Camera-type eye (tissue), 1 donor: ENCODE results near the genes SUGT1, PRR20A and ENSG00000237378.

DNA sequence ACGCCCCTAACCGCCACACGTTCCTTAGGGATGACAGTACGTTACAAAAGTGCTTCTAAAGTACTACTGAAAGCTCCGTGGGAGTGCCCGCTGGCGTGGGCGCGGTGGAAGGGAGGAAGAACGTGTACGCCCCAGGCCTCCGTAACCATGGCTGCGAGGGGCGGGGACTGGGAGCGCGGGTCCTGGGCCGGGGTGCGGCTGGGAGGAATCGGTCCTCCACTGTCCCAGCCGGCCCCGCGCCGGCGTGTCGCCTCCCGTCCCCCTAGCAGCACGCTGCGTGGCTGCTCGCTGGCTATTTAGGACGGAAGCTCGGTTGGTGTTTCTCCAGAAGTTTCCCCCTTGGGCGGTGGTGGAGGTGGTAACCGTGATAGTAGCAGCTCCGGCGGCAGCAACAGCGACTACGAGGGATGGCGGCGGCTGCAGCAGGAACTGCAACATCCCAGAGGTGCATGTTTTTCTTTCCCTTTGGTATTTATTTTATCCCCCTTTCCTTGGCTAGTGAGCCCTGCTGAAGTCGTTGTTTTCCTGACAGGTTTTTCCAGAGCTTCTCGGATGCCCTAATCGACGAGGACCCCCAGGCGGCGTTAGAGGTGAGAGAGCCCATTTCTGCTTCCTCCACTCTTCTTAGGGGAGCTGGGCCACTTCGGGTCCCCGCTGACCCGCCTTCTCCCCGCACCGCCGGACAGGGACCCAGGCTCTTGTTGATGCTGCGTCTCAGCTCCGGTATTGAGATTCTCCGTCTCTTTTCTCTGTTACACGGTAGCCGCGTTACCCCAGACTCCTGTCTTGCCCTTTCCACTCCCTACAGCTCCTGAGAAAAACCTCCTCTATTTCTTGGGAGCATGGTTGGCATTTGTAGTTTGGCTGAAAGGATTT lies at the start of gene SUGT1:
Gene SUGT1 (plus strand): TSS at position 323 of the 876 bp plus-strand sequence.
- RAMPAGE, long total RNA, result no peak

DNA sequence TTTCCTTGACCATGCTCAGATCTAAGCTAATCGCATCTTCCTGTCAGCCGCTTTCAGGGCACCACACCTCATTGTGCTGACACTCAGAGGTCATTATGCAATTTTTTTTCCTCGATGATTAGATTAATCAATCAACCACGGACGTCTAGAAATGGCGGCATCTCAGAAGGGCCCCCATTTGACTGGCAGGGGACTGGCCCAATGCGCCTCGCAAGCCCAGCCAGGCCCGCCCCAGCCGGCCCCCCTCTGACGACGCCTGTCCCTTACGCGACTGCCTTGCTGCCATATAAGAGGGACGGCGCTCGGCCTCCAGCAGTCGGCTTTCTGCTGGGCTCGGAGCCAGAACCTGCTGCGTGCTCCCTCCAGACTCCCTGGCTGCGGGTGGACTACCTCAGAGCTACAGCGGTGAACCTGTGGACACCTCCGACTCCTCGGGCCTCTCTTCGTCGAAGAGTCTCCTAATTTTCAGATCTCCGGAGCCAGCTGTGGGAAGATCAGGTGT lies at the start of gene PRR20A:
Gene PRR20A (plus strand): TSS at position 285 of the 502 bp plus-strand sequence.
- RAMPAGE, long total RNA, result no peak

DNA sequence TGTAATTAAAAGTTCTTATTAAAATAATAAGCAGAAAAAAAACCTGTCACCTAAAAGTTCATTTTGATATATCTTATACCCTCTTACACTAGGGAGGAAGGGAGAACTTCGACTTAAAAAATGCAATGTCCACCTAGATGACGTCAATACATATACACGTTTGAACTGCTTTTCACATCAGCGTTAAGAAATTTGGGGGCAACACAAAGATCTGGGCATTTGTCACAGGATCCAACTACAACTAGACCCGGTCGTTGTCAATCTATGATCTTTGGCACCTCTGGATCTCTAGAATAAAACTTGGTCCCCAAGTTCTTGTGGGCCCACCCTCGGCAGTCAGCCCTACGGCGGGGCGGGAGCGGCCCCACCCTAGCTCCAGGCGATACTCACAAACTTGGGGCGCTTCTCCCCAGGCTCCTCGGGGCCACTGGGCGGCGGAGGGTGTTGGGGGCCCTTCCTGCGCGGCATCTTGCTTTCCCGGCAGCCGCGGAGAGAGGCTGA lies 481 bp downstream of the DIAPH3 start:
- RAMPAGE, long total RNA, result no peak

GRCh38 chr13:61766101-61766630 lies 350.5 kb upstream of the PCDH20 start:
- RAMPAGE, long total RNA, result no peak

GRCh38 chr13:63278946-63279145 lies 467.7 kb upstream of the ENSG00000237378 start:
- RAMPAGE, long total RNA, result no peak

DNA sequence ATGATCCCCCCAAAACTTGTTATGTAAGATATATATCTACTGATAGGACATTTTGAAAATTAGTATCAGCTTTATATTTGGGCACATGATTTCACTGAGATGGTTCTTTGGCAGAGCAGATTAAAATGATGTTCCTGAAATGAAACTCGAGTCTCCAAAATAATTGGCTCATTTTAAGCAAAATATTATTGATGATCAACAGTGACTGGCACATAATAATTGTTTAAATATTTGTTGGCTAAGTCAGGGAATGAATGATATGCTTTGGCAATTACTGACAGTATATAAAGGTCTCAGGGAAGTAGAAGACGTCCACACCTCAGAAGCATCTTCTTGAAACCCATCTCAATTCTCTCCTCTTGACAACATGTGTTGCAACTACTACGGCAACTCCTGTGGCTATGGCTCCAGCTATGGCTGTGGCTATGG lies at the start of gene ENSG00000237378:
Gene ENSG00000237378 (plus strand): TSS at position 308 of the 429 bp plus-strand sequence.
- RAMPAGE, long total RNA, result no peak

- RAMPAGE, long total RNA, result no peak
Measured at GRCh38 chr13:64077933-64078429, 245.1 kb upstream of the ENSG00000285566 start.

DNA sequence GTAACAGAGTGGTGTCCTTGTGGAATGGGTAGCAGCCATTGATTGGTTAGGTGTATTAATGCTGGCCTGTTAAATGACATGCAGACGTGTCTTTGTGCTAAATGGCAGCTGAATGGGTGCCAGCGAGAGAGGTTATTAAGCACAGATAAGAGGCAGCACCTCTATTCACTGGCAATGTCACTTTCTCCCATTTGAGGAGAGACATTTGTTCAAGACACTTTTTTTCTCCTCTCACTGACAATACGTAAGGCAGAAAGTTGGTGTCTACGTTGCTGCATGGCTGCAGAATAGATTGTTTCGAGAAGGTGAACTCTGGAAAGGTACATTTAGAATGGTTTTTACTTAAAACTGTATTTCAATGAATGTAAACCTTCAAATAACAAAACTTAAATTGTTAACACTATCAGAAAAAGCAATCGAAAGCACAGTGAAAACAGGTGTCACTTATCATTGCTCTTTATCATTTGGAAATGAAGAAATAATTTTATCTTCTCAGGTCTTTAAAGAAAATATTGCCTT lies 1289.2 kb downstream of the PCDH9 start:
- RAMPAGE, long total RNA, result no peak

GRCh38 chr13:66665908-66666474 lies 564.1 kb downstream of the PCDH9 start:
- RAMPAGE, long total RNA, result no peak

DNA sequence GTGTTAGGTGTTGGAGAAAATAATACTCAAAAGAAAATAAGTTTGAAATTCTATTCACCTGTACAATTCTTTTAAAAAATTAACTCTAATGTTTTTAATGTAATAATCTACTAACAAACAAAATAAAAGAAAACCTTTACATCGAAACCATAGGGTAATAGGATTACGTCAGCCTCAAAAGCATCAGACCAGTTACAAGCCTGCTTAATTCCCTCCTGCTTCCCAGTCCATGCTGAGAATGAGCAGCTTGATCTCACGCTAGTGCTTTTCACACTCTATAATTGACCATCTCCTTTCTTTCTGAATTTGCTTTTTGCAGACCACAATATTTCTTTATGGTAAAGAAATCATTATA lies 160.8 kb downstream of the PCDH9 start:
- RAMPAGE, long total RNA, result no peak

DNA sequence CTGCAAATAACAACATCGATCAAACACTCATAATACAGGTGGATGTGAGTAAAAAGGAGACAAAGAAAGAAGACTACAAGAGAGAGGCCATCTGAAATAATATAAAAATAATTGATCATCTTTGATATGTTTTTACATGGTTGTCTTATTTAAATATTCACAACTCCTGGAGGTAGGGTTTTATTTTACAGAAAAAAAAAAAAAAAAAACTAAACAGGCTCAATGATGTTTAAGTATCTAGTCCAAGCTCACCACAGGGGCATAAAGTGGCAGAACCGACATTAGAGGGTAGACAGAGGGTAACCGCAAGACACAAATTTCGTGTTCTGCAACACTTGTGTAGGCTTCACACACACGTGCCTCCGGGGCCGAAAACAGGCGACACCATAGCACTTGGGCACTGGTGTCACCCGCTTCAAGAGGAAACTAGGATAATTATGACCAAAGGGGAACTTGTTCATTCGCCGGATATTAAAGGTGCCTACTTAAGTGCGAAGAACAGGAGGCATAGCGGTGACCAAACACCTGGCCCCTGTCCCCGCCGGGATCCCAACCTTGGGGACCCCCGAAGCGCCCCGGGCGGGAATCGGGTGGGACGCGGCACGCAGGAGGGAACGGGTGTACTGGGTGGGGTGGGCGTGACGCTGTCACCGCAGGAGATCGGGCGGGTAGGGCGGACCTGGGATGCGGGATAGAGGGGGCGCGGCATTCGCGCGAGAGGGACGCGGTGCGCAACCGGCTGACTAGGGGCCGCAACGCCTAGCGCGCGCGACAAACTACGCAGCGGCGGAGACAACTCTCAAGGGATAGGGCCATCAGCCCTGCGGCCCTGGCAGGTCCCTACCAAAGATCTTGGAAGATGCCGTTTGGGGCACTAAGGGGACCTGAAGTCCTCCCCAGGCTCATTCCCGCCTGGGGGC lies 615 bp downstream of the MZT1 start:
- RAMPAGE, long total RNA, result no peak

- RAMPAGE, long total RNA, result no peak
Measured at GRCh38 chr13:72800430-72801053, 18.6 kb downstream of the PIBF1 start.

DNA sequence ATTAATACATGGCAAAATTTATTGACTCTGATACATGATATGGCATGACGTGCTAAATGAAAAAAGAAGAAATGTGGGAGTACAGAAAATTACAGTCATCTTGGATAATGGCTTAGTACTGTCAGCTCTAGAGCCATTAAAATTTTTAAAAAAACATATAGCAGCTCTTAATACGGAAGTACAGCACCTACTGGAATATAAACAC lies 4.5 kb downstream of the KLF5 start:
- RAMPAGE, long total RNA, result no peak

DNA sequence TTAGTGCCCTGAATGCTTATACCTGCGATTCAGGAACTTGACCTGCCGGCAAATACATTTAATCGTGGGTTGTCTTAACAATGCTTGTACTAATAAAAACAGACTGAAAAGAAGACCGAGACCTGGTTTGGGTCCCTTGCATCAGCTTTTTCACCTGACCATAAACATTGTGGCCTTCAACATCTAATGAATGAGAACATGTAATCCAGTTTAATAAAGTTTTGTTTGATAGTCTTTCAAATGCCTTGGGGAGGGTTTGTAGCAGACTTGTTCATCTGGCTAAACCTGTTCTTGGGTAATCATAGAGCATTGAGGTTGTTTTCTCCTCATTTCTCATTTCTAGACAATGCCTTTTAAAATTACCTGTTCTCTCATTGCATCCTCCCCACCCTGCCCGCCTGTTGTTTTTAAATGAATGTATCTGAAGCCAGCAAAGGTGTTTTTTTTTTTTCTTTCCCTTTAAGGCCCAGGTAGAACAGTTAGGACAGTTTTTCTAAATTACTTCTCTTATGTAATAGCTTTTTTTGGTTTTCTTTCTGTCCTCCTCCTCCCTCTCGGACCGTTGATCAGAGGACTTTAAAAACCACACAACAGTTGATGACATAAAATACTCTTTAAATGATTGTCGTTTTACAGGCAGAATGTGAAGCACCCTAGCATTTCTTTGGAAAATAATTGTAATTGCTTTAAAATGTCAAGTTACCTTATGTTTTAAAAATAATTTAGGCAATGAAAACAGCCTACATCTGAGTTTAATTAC lies 7.3 kb downstream of the KLF5 start:
- RAMPAGE, long total RNA, result no peak

DNA sequence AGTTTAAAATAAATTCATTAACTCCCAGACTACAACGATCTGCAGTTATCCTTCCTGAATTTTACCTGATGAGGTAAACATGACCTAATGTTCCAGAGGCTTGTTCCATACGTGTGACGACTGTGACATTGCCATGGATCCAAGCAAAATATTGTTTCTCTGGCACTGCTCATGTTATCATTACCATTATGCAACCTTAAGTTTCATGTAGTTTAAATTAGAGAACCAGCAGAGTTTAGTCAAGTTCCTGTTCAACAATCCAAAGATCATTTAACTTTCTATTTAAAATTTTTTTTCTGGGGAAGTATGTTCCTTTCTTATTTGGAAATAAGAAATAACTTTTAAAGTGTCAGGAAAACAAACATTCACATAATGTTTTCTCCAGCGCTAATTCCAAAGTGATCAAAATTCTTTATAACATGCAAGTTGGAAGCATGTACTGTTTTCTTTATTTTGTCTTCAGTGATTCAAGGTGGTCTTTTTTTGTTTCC lies 279.7 kb downstream of the KLF5 start:
- RAMPAGE, long total RNA, result no peak

GRCh38 chr13:73859971-73860302 lies 801.1 kb downstream of the KLF5 start:
- RAMPAGE, long total RNA, result no peak

DNA sequence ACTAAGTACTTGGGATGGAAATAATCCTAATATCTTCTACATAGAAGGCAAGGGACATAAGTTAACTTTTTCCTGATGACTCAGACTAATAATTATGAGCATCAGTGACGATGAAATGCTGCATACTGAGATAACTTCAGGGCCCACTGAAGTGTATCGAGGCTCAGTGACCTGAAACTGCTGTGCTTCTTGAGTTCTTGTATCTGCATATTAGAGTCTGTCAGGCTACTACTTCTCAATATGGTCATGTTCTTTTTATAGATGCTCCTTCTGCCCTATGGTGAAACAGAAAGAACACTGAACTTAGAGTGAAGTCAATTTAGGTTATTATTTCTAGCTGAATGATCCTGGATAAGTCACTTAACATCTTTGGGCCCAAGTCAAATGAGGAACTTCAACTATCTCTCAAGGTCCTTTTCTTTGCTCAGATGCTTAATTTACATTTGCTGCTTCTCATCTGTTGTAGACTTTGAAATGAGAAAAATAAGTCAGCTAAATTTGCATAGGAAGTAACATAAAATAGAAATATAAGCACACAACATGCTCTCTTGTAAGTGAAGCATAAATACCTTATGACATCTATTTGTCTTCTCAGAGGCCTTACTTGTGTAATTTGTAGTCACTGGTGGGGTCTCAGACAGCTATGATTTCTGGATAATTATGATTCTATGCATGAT lies 909.1 kb downstream of the KLF5 start:
- RAMPAGE, long total RNA, result no peak

GRCh38 chr13:74301315-74302030 lies 1180.5 kb downstream of the TBC1D4 start:
- RAMPAGE, long total RNA, result no peak

DNA sequence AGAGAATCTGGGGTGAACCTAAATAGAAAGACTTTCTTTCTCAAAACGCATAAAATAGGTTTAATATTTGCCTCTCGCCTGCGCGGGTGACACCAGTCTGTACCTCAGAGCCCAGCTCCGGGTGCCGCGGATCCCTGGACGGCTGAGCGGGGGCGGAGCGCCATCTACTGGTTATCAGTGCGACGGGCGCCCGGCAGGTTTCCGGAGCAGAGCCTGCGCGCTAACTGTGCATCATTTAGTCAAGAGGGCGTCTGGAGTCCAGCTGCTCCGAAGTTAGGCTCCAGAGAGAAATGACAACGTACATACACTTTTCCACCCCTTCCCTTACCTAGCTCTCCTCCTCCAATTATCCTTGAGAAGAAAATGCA lies 262.2 kb downstream of the TBC1D4 start:
- RAMPAGE, long total RNA, result no peak

GRCh38 chr13:75310885-75311443 lies 171.0 kb downstream of the TBC1D4 start:
- RAMPAGE, long total RNA, result no peak